Temporal lobe (tissue), 2 donors: ENCODE results near the gene ALDH7A1.

GRCh38 chr5:123093385-123093975, 4.4 kb downstream of the PRDM6 start:
- RAMPAGE, long total RNA: no peak

DNA sequence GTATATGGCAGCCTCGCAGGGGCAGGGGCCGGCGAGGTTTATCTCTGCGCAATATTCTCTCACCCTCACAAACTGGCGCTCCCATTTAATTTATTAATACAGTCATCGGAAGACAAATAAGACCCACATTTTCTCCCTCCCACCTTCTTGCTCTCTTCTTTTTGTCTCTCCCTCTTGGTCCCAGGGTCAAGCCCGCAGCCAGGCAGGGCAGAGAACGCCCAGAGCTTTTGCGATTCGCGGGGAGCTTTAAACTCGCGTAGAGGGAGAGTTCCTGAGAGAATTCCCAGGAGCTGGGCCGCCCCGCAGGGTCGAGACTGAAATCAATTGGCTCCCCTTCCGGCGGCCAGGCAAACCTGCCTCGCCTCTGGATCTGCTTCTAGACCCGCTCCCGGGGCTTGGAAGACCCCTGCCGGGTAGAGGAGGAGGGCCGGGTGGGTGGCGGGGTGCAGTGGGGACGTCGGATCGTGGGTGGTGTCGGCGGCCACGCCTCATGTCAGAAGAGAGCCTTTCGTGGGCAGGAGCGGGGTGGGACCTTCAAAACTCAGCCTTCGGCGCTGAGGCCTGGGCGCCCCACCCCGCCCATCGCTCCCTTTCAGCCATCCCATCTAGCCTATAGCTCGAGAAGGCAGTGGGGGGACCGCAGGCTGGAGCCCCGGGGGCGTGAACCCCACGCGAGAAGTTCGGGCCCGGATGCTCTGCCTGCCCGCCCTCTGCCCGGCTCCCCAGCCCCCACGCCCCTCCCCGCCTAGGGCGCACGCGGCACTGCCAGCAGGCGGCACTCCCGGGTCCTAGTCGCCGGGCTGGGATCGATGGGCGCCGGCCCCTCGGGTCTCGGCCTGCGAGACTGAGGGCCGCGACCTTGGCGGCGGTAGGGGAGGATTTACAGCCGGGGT, 6.0 kb downstream of the PRDM6 start:
- RAMPAGE, long total RNA: no peak

DNA sequence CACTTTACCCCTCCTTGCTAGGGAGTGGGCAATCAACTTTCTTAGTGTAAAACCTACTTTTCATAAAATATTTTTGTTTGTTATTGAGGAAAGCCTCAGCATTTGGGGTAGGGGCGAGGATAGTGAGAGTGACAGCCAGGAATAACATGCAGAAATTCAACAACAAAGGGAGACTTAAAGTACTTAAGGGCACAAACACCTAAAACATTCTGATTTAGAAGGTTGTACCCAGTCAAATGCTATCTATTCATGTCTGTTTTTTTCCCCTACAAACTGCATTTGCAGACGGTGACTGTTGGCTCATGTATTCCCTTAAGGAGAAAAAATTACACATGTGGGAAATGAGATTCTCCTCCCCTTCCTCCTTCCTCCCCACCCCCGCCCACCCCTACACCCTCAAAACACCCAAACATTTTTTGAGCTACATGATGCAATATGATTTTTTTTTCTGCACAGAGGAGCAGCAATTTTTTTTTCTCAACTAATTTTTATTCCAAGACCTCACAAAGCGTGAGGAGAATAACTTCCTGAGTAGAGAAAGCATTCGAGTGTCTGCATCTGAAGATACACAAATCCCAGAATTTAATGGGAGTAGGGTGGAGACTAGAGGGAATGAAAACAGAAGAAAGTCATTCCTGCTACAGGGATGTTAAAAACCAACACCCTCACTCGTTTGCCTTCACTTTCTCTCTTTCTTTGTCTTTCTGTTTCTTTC, 118.0 kb downstream of the PRDM6 start:
- RAMPAGE, long total RNA: no peak

DNA sequence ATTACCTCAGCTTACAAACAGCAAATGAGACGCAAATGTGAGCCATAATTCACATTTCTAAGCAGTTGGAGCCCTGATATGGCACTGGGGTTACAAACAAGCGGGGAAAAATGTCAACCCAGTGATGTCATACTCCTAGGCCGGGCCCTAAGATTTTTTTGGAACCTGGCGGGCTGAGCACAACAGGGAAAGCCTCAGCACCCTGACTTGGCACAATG, 476 bp upstream of the CSNK1G3 start:
- RAMPAGE, long total RNA: no peak

- RAMPAGE, long total RNA: no peak
Measured at GRCh38 chr5:123511810-123512049, 247 bp upstream of the CSNK1G3 start.

GRCh38 chr5:123513107-123513605, 1.2 kb downstream of the CSNK1G3 start:
- RAMPAGE, long total RNA: no peak

- RAMPAGE, long total RNA: no peak
Measured at GRCh38 chr5:123515860-123516374, 3.9 kb downstream of the CSNK1G3 start.

DNA sequence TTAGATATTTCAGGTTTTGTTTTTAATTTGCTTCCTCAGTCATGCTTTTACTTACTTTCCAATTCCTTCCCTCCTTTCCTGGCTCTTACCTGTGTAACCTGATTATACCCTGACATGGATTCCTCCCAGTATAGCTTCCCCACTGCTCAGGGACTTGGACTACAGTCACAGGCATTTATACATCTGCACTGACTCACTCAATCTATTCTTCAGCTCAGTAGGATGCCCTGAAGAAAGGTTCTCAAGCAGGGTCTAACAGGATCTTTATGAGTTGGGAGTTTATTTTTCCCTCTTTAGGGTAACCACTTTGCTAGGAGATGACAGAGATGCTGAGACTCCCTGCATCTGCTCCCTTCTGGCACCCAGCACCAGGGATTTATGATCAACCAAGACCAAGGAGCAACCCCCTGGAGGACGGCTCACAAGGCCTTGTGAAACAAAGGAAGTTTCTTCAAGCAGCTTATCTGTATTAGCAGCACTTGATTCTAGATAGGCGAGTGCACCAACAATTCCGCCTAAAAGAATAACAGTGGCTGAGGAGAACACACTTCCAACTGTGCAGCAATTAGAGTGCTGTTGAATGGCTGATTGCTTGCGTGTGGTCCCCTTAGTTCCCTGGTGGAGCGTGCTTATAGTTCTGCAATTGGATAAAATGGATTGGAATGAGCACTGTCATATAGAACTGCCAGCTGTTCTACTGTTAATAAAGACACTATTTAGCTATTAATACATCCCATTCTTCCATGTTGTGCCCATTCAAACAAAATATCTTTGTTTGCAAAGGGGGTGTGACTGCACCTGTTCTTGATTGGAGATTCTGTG, 482.6 kb downstream of the ZNF608 start:
- RAMPAGE, long total RNA: no peak

DNA sequence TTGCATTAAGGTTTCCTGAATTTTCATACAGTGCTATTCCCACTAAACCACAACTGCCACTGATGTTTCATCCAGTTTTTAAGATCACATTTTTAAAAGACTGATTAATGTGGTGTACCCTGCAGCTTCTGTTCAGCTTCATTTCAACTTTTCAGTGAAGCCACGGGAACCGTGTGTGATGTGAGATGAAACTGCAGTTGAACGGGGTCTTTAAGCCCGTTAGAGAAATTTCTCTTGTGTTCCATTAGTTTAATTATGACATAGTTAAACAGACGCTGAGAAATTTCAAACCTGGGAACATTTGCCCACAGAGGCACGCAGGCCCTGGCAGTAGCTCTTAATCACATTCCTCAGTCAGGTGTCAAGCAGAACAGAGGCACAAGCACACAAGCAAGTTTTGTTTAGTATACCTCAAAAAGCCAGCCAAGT, 147.1 kb downstream of the ZNF608 start:
- RAMPAGE, long total RNA: no peak

DNA sequence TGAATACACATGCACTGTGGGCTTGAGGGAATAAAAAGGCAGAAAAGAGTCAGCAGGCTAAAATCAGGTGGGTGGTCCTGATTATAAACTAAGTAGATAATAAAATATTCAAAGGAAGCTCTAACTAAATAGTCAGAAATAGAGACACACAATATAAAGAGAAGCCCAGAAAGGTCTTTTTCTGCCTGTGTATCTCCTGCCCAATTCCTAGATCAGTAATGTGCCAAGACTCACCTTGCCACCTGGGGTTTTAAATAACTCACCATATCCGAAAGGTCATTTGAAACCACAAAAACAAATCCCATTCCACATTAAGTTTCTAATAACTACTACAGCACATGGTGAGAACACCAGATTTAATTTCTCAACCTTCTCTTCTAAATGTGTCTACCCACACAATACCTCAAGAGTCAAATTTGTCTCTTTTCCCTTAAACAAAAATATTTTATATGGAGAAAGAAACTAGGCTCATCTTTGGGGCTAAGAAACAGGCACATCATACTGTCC, 75.3 kb downstream of the ZNF608 start:
- RAMPAGE, long total RNA: no peak

DNA sequence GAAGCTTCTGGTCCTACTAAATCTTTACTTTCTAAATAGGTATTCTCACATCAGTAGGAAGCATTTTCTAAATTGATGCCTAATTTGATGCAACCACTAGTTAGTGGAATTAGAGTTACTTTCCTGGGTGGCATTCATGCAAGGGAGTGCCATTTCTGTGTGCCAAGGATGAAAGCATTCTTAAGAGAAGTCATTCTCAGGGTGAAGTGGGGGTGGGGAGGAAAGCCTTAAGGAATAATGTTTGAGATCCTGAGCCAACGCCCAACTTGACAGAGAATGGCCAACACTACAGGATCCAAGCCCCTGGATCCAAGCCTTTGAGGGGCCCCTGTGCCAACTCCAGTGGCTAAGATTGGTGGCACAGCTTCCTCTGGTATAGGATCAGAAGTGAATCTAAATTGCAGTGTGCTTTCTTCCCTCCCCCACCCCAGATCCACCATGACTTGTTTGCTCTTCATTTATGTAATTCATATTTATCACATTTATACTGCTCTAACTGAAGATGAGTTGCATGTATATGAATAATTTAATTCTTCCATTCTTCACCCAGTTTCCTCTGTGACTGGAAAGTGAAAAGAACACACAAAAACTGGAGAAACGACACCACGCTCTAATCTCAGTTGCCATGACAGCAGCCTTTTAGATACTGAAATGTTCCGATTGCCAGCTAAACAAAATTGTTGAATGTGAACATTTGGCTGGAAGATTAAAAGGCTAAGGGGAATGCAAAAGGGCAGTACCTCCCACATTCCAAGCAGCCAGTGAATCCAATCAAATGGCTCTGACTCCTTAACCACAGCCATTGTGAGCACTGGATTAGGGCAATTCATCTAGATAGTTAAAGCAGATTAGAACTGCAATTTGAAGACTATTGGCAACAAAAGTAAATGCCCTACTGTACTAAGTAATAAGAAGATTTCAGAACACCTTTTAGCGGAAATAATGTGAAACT, 4.5 kb downstream of the ZNF608 start:
- RAMPAGE, long total RNA: no peak

- RAMPAGE, long total RNA: no peak
Measured at GRCh38 chr5:124906185-124907232, 160.1 kb upstream of the ZNF608 start.

DNA sequence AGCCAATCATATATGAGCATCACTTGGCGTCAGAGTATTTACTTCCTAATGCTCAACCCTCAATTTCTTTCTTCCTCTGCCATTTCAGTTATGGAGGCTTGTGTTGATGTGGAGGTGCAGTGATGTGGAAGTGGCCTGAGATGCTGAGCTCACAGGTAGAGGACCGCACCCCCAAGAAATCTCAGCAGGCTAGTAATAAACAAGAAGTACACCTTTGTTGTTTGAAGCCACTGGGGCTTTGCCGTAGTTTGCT, 206.3 kb upstream of the ZNF608 start:
- RAMPAGE, long total RNA: no peak

DNA sequence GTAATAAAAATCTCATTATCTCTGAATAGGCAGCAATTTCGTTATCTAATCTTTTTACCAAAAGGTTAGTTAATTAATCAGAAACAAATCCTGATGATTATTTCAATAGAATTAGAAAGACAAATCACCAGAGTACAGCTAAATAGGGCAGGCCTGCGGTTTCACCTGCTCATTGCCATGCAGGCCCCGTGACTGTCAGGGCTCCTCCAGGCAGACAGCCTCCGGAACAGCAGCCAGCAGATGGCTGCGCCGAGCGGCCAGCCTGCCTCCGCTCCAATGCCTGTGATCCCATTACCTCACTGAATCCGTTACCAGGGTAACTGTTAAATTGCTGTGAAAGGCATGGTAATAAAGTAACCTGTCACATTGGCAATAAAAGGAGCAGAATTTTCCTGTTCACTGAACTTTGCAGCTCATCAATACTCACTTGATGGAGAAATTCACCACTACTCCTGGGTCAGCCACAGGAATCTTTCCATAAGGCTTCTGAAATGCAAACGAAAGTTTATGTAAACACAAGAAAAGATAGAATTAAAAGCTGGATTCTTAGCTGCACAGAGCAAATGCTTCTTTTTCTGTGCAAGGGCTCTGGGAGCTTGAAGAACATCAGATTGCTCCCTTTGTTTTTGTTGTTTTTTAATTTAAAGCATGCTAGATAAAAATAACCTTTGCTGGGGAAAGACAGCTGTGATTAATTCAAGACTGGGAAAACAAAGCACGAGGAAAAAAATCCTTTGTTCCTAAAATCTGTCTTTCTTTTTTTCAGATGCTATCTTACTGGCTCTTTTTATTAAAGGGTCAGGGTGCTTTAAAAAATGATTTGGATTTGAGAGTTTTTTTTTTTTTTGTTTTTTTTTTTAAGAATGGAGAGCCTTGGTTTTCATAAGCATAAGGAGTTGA, 666.5 kb upstream of the ZNF608 start:
- RAMPAGE, long total RNA: no peak

- RAMPAGE, long total RNA: no peak
Measured at GRCh38 chr5:126002396-126003106, 420.7 kb upstream of the GRAMD2B start.

DNA sequence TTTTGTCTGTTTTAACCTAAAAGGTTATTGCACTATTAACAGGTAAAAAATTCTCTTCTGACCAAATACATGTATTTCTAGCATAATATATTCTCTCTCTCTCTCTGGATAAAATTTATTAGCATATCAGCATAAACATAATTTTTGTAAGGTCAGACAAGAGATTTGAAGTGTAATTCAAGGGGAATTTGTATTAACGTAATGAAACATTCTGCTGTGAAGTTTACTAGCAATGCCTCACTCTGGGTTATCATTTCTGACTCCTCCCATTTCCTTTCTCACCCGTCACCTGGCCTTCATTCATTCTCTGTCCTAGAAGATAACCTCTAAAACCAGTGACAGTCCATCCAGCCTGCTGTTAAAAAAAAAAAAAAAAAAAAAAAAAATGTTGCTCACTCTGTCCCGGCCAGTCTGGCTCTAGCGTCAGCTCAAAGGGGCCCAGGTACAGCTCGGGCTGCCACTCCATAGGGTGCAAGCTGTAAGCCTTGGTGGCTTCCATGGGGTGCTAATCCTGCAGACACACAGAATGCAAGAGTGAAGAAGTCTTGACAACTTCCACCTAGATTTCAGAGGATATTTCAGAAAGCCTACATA, 27.2 kb downstream of the GRAMD2B start:
- RAMPAGE, long total RNA: no peak

DNA sequence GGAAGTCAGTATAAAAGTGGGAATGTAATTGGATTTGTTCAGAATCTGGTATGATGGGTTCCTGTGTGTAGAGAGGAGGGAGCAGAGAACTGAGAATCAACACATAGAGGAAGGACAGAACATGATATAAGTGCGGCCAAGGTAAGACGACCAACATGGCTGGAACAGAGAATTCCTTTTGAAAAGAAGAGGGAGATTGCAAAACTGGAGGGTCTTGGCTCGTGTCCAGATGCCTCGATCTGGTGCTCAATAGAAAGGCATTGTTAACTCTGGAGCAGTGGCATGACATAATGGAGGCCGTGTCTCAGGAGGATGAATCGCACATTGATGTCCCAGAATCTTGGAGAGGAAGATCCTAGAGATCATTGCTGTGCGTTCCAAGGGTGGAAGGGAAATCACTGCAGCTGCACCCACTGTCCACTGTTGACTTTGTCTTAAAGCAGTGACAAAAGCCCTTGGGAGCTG, 30.8 kb downstream of the GRAMD2B start:
- RAMPAGE, long total RNA: no peak

GRCh38 chr5:126479631-126480338, 56.6 kb downstream of the GRAMD2B start:
- RAMPAGE, long total RNA: no peak

GRCh38 chr5:126594608-126595825, at the start of gene ALDH7A1:
Gene ALDH7A1, minus strand, starts transcription at chr5:126595219.
- RAMPAGE, long total RNA: no peak

GRCh38 chr5:126776143-126776374, 877 bp upstream of the LMNB1 start:
- RAMPAGE, long total RNA: no peak